Subcutaneous preadipocyte (primary cell): ENCODE measurements around the genes VAMP8 and RMND5A.

DNA sequence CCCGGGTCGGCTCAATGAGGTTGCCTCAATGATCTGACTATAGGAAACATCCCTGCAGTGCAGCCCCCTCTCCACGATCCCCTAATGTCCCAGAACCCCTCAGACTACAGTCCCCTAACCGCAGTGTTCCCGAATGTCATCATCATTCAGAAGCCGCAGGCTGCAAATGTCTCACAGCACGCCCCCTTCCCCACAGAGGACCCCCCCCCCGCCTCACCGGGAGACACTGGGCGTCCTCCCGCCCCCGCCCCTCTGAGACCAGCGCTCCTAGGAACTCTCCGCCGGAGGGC is 268 bp downstream of the GGCX start:
- CAGE, long polyA plus RNA: no peak

GRCh38 chr2:85577124-85577719 is at the start of gene VAMP8:
Gene VAMP8 (plus strand): TSS chr2:85577586.
- CAGE, long polyA plus RNA: no peak

DNA sequence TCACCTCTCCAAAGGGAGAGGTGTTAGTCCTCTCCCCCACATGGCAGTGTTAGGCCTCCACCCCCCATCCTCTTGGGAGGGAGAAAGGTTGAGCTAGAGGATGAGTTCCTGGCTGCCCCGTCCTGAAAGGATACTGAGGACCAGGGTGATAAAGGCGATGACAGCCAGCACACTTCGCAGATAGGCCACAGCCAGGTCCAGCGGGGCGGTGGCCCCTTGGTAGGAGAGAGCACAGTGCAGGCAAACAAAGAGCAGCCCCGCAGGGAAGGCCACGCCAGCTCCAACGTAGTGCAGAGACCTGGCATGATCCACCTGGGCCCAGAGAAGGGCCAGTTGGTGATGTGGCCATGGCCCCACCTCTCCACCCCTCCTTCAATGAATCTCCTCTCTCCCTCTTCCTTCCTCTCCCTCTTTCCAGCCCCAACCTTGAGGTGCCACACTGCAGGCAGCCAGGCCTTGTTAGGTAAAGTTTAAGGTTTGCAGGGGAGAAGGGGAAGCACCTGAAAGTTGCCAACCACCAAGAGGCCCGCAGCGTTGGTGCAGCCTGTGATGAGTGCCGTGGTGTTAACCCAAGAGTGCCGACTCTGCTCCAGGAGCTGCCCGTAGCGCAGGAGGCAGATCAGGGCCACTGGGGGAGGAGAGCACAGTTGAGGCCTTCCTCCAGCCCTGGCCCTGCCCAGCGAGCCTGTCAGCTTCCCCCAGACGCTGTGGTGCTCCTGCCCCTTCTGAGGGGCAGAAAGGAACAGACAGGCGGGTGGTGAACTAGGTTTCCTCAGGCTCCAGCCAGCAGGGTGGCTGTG is 2.9 kb downstream of the TMEM150A start:
- CAGE, long polyA plus RNA: no peak

GRCh38 chr2:85723933-85724327 is 29.8 kb downstream of the GNLY start:
- CAGE, long polyA plus RNA: no peak

DNA sequence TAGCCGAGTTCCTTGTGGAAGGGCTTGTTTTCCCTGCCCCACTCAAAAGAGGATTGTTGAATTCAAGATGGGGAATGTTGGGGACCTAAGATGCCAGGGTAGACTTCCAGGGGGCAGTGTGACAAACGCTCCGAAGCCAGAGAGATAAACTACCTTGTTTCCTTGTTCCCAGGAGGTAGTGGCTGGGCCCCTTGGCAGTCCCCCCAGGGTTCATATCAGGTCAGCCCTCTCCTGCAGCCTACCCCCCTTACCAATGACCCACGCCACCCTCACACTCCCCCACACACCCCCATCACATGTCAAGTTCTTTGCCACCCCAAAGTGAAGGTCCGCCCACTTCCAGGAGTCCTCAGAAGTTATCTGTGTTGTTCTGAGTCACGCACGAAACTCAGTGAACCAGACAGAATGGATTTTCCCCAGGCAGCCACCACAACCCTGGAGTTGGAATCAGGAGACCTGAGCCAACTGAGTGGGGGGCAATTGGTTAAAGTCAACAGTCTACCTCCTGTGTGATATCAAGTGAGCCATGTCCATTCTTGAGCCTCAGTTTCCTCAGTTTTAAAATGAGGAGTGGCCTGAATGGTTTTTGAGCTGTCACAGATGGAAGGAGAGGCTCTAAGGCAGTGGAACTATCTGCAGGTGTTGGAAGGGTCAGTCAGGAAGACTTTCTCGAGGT is 10.2 kb upstream of the ATOH8 start:
- CAGE, long polyA plus RNA: no peak

DNA sequence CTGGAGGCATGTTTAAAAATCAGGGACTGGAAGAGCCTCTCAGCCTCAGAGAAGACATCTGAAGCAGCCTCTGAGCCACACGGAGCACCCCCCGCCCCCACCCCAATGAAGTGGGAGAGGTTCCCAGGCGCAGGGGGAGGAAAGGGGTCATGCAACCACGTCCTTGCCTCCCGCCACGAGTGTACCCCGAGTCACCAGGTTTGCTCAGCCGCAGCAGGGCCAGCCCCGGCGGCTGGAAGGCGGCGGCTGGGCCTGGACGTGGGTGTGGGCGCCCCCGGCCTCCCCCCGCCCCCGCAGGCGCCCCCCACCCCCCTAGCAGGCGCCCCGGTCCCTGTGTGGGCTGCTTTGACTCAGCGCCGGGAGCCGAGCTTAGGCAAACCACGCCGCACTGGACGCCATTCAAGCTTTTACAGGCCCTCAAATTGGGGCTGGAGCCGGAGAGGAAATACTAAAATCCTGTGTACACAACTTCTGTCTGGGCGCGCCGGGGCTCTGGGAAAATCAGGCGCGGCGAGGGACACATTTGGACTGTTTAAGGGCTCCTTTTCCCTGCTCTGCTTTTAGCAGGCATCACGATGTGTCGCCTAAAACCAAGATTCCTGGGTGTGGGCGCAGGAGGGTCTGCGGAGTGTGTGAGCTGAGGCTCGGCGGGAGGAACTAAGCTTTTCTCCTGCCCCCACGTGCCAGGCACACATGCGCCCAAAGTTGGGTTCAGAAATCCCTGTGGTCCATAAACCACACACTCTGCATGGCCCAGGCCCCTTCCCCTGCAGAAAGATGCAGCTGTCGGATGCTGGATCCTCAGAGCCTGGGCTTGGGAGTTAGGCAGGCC is 57.5 kb downstream of the ATOH8 start:
- CAGE, long polyA plus RNA: no peak

GRCh38 chr2:85924334-85925033 is 35.7 kb upstream of the ST3GAL5 start:
- CAGE, long polyA plus RNA: no peak

- CAGE, long polyA plus RNA: no peak
Observed at GRCh38 chr2:85949053-85949855, 60.5 kb upstream of the ST3GAL5 start.

DNA sequence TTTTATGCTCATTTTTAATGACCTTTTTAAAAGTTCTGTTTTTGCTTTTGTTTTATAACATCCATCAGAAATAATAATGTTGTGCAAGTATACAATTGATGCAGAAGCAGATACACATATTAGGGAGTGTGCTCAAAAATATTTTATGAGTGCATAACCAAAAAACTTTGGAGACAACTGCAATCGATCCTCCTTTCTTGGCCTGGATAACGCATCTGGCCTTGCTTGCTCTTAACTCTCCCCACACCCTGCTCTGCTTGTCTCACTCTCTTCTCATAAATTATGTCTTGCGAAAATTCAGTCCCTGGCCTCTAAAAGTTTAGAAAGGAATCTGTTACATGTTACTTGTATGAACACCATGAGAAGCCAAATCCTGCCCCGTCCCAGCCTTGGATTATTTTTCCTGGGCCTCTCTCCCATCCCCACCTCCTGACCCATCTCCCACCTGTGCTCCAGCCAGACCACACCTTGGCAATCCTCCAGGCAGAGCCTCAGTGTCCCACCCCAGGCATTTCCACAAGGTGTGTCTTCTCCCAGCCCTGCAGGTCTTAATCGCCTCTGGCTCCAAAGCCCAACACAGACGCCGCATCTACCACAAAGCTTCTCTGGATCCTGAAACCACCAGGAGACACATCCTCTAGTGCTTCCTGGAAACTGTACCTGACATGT is 99.4 kb upstream of the ST3GAL5 start:
- CAGE, long polyA plus RNA: no peak

DNA sequence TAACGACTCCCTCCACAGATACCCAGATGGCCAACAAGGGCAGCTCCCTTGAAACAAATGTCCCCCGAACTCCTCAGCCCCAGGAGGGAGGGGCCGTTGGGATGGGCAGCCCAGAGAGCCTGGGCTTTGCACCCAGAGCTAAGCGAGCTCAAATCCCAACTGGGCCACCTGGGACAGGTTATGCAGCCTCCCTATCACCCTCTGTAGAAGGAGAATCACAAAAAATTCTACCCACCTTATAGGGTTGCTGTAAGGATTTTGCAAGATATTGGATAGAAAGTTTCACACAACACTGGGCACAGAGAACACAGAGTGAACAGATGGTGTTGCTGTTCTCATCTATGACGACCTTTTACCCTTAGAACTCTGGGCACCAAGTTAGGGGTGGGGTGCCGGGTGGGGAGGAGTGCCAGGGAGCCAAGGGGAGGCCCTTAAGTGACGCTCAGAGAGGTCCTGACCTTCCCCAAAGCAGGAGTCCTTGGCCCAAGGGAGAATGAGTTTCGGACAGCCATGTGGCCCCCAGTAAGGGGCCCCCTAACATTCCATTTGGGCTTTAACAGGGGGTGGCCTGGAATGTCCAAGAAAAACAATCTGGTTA is 107.9 kb downstream of the POLR1A start:
- CAGE, long polyA plus RNA: no peak

GRCh38 chr2:86039508-86039828 is 66.2 kb downstream of the POLR1A start:
- CAGE, long polyA plus RNA: no peak

DNA sequence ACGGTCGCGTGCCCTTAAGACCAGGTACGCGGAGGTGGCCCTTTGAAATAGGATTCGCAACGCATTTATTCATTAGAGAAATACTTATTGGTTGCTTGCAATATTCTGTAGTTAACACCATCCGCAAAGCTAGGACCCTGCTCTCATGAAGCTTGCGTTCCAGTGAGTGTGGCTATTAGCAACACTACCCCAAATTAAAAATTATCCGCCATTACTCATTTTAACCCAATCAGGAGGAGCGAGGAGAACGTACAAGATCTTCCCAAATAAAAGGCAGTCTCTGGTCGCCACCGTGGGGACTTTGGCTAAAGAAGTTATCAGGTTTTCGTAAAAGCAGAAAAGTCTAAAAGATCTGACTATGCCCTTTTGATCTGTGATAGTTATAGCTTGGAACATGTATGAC is 432 bp downstream of the PTCD3 start:
- CAGE, long polyA plus RNA: no peak

DNA sequence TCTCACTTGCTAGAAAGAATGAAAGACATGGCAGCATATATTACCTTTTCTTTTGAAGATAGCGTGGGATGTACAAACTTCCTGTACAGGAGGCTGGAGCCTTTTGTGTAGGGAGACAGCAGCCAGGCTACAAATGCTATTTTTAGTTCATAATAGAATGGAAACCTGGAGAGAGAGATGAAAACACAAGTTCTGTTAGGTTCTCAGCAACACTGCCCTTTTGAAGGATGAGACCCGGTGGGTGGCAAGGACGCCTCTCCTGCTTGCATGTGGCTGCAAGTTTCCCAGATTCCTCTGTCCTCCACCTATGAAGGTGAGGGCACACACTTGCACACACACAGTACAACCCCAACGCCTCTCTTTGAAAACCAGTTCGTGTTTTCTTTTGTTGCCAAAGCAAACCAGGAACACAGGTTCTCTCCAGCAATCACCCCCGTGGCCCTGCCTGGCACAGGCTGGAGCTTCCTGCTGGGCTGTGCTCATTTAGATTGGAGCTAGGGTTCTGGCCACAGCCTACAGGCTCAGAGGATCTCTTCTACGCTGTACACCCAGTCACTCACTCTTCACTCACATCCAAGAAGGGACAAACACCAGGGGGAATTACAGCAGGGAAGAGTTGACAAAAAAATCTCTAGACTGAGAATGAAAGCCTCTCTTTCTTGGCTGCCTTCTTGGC is 55.5 kb downstream of the MRPL35 start:
- CAGE, long polyA plus RNA: no peak

DNA sequence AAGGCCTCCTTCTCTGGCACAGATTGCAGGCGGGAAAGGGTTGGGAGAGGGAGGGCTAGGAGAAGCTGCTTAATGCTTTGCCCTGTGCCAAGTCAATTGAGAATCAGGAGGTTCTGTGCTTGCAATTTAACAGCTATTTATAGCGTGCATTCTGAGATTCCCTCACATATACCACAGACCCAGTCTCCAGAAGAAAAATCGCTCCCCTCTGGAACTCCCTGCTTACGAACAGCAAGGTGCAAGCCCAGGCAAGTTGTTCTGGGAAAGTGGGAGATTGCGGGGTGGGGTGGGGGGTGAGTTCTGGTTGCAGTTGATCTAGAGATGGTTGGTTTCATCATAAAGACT is 56.9 kb downstream of the REEP1 start:
- CAGE, long polyA plus RNA: no peak

DNA sequence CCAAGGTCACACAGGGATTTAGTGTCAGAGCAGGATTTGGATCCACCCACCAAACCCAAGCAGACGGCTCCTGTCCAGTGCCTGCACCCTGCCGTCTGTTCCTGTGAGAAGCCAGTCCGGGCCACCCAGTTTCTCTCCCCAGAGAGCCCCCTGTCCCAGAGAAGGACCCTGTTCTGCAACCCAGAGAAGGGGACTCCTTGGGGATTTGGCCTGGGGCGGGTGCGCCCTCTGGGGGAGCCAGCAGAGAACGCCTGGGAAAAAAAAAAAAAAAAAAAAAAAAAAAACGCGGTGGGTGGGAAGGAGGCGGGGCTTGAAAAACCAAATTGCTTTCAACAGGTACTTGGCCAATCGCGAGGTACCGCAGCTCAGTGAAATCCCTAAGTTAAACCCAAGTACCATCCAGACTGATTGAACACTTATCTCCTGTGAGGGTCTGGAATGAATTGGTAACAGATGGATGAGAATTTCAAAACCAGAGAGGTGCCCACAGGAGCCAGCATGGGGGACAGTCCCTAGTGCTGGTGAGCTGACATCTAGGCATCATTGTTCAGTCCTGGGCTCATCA is 30.9 kb upstream of the REEP1 start:
- CAGE, long polyA plus RNA: no peak

DNA sequence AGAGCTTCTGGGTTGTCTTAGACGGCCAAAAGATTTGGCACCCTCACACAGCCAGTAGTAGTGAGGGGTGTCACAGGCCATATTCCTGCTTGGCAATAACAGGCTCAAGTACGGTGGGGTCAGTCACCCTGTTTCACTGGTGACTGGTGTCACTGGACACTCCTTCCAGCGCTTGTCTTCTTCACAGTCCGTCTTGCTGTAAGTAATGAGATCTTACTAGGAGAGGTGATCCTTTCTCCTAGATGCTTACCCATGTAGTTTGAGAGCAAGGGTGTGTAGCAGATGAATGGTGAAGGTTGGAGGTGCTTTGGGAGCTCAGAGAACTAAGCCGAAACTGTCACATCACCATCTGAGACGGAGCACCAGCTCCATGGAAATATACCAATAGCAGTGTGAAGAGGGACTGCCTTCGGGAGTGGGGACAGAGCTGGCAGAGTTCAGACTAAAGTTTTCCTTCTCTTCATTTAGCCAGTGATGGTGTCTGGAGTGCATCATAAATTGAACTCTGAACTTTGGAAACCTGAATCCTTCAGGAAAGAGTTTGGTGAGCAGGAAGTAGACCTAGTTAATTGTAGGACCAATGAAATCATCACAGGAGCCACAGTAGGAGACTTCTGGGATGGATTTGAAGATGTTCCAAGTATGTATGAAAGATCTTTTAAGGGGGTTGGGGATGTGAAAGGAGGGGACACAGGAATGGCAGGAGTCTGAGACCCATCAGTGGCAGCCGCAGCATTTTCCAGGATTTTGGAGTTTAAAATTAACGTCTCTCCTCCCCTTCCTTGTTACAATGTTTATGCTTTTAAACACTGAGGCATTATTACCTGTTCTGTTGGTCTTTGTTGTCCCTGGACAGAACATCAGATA is 42.6 kb downstream of the KDM3A start:
- CAGE, long polyA plus RNA: no peak

DNA sequence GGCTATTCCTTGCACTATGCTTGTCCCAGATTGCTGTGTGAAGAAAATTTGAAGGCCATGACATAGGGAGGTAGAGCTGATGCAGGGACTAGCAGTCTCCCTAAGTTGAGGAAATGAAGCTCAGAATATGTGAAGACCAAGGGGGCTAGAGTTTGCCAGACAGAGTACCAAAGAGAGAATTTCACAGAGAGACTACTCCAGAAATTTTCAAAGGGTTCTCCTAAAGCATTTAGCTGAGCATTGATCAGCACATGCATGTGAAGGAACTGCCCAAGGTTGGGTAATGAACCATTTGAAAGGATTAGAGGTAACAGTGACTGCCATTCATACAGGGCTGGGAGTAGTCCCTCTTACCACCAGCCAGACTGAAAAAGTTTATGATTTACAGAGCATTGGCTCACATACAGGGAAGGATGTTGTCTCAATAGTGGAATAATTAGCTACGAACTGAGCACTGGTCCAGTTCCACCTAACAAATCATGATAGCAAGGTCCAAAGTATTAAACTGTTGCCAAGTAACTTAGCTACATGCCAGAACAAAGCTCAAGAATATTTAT is 25.4 kb upstream of the RNF103 start:
- CAGE, long polyA plus RNA: no peak

GRCh38 chr2:86689926-86690235 is 30.2 kb upstream of the RMND5A start:
- CAGE, long polyA plus RNA: no peak

- CAGE, long polyA plus RNA: no peak
Observed at GRCh38 chr2:86719565-86720479, at the start of gene RMND5A. Gene RMND5A (plus strand): TSS chr2:86720291.

DNA sequence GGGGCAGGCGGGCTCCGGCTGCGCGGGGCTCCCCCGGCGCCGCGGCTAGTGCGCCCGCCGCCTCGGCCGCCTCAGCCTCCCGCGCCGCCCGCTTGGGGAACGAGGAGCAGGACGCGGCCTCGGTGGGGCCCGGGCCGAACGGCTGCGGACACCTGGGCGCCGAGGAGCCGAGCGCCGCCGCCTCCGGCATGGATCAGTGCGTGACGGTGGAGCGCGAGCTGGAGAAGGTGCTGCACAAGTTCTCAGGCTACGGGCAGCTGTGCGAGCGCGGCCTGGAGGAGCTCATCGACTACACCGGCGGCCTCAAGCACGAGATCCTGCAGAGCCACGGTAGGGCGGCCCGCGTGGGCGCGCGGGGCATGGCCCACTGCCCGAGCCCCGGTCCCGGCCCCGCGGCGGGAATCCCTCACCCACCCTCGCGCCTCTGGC is 403 bp downstream of the RMND5A start:
- CAGE, long polyA plus RNA: no peak